Smooth muscle cell (in vitro differentiated cells): ENCODE measurements around a stretch of chr18.

- RAMPAGE, long total RNA, result no peak
Measured at GRCh38 chr18:58431102-58431626, 197.7 kb downstream of the ALPK2 start.

GRCh38 chr18:58525887-58526687 is 102.8 kb downstream of the ALPK2 start:
- RAMPAGE, long total RNA, result no peak

GRCh38 chr18:58536428-58537005 is 92.4 kb downstream of the ALPK2 start:
- RAMPAGE, long total RNA, result no peak

DNA sequence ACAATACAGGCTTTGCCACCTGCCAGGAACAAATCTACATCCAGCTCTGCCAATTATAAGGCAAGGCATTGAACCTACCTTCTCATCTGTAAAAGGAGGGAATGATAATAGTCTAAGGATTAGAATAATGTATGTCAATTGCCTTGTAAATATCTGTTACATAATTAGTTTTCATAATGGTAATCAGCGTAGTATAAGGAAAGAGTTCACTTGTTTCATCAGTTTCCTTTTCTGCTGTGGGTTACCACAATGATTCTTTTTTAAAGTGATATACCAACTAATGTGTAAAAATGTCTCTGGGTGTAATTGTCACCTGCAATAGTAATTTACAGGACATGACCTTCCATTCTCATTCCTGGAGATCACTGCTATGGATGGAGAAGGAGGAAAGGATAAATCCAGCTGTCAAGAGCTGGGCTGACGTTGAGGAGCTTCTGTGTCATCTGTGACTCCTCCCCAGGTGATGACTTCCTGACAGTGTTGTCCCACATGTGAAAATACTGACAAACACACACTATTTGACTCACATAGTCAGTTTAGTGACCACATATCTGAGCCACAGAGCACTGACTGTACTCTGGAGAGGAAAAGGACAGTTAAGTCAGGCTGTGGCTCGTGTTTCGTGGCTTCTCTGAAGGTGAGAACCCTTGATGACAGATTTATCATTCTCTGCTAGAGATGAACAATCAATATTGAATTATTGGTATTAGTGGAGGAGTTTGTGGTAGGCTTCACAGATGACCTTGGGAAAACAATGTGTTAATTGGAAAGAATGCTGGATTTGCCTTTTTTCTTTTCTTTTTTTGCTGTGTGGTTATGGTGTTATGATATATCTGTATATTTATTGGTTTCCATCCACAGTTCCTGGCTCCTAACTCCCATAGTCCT is 13.3 kb downstream of the ALPK2 start:
- RAMPAGE, long total RNA, result no peak

GRCh38 chr18:58669721-58670261 is 1.5 kb upstream of the MALT1 start:
- RAMPAGE, long total RNA, result no peak

DNA sequence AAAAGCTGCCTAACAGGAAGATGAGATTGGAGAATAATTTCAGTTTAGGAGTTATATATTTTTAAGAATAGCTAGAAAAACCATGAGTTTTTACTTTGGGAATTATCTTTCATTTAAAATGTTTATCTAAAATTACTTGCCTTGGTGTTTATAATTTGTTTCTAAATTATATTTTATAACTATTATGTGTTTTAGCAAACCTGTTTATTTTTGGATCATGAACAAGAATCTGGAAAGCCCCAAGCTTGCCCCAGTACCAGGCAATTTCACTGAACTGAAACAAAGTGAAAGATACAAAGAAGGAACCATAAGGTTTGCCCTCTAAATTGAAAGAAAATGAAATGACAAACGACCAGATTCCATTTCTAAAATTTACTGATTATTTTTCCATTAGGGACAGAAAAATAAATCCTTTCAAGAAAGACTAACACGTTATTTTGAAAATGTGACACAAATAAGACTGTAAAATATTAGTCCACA is 101.6 kb downstream of the ZNF532 start:
- RAMPAGE, long total RNA, result no peak

DNA sequence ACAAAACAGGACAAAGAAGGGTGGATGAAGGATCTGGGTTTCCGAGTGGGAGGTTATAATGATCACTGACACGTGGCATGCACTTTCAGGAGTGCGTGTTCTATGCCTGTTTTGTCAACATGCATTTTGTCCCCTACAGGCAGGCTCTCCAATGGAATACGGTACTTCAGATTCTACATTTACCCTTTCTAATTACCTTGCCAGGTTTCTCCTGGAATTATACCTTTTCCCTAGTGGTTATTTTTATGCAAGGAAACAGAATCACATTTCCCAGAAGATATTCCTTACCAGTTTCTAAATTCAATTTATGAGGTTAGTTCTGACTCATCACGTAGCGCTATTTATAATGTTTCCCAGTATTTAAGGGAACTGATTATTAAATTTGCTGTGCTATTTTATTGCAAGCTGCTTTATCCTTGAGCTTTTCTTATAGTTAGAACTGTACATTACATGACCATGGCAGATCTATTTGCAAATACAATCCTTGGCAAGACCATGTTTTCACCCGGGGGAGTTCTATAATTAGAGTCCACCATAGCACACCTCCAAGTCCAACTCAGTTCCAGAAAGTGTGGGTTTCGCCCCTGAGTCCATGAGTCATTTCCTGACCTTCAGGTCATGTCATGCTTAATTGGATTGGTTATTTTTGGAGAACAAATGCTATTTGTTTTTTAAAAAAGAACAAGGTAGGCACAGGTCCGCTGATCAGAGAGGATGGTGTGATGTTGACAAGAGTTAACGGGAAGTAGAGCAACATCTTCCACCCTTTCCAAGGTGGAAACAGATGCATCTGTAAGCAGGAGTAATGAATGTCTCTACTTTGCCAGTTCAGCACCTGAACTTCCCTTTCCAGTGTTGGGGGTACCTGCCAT is 126.6 kb downstream of the ZNF532 start:
- RAMPAGE, long total RNA, result no peak

DNA sequence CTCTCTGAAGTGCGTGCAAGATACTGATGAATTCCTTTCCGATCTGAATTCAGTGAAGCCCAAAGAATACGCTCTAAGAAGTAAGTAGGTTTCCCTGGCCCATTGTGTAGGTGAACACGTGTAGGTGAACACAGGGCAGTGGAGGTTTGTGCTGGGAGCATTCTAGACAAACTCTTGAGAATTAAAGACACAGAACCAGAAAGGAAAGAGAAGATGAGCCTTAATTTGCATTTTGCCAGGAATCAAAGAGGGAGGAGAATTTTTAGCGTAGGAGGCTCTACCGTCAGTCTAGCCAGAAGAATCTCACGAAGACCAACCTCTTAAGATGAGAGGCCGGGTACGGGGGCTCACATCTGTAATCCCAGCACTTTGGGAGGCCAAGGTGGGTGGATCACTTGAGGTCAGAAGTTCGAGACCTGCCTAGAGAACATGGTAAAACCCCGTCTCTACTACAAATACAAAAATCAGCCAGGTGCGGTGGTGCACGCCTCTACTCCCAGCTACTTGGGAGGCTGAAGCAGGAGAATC is 132.2 kb downstream of the ZNF532 start:
- RAMPAGE, long total RNA, result no peak

DNA sequence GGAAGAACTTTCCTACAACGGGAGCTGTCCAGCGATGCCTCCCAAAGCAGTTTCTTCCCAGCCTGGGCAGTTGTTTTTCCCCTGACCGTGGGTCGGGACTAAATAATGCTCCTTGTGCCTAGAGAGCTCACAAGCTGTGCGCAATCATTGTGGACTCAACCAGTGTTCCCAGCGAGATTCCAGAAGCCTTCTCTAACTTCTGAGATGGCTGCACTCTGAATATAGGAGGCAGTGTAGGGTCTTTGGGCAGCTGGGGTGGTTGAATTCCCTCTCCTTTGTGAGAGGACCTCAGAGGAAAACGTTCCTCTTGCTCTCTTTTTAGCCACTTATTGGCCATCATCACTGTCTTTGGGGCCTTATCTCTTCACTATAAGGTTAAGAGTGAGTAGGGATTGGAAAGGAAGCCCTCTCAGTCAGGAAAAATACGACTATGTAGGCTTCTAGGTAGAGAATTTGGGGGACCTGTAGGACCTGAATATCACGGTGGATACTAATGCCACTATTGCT is 828 bp downstream of the SEC11C start:
- RAMPAGE, long total RNA, result no peak

DNA sequence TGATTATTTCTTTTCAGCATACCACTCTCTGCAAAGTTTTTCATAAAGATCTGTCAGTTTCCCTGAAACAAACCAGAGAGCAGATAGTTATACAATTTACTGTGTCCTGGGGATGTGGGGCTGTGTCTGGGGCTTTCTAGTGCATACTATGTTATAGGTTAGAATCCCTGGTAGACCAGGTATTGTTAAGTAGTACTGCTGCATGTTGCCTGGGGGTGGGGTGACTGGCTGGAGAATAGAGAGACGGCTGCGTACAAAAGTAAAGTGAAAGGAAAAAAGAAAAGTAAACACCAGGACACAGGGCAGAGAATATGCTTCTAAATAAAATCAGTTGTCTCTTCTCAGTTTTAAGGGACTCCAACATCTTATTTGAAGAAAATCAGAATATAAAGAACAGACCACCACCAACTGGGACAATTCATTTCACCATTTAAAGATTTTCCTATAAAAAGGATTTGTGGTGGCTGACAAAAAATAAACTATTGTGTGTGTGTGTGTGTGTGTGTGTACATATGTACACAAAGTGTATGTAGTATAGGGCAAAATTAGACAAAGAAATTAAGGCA is 3.5 kb upstream of the CCBE1 start:
- RAMPAGE, long total RNA, result no peak

GRCh38 chr18:59900833-59901319 is 1.1 kb downstream of the PMAIP1 start:
- RAMPAGE, long total RNA, result no peak

DNA sequence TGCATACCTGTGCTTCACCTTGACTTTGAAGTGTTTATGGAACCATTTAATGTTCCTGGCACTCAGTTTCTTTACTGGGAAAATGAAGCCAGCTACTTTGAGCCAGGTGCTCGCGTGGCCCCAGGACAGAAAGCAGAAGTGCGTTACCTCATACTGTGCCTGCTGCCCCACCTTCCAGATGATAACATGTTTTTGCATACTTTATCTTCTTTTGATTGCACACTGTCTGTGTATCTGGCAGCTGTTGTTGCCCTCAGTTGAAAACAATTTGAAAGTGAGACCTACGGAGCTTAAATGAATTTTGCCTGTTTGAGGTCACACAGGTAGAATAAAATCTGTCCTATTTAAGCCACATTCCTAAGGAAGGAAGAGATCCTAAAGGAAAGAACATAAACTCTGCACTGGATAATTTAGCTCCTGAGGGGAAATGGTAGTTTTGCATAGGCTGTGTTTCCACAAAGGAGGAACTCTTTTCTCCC is 61.4 kb downstream of the PMAIP1 start:
- RAMPAGE, long total RNA, result no peak

DNA sequence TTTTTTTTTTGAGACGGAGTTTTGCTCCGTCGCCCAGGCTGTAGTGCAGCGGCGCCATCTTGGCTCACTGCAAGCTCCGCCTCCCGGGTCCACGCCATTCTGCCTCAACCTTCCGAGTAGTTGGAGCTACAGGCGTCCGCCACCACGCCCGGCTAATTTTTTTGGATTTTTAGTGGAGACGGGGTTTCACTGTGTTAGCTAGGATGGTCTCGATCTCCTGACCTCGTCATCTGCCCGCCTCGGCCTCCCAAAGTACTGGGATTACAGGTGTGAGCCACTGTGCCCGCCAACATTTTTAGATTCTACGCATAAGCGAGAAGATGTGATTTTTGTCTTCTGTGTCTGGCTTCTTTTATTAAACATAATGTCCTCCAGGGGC is 78.5 kb downstream of the MC4R start:
- RAMPAGE, long total RNA, result no peak

DNA sequence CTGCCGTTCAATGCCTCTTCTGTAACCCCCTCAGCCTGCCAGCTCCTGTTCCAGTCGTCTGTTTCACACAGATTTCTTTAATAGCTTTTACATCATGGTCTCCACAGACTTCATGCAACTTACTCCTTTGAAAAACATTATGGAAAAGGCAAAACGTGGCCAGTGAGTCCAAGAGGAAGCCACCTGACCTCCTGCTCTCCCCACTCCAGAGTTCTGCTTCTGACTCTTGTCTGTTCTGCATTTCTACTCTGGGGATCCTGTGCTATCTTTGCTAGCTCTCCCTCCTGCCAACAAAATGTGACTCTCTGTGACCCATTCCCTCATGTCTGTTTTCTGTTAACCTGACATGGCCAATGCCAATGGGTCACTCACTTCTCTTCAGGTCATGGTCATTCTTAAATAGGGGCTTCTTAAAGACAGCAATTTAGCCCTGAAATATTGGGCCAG is 210.2 kb downstream of the CDH20 start:
- RAMPAGE, long total RNA, result no peak

GRCh38 chr18:61854011-61854742 is 38.6 kb downstream of the RNF152 start:
- RAMPAGE, long total RNA, result no peak

- RAMPAGE, long total RNA, result no peak
Measured at GRCh38 chr18:61864030-61864660, 28.7 kb downstream of the RNF152 start.

- RAMPAGE, long total RNA, result no peak
Measured at GRCh38 chr18:61887738-61888320, 5.0 kb downstream of the RNF152 start.

GRCh38 chr18:62523664-62524653 is 1.1 kb downstream of the ZCCHC2 start:
- RAMPAGE, long total RNA, result no peak

DNA sequence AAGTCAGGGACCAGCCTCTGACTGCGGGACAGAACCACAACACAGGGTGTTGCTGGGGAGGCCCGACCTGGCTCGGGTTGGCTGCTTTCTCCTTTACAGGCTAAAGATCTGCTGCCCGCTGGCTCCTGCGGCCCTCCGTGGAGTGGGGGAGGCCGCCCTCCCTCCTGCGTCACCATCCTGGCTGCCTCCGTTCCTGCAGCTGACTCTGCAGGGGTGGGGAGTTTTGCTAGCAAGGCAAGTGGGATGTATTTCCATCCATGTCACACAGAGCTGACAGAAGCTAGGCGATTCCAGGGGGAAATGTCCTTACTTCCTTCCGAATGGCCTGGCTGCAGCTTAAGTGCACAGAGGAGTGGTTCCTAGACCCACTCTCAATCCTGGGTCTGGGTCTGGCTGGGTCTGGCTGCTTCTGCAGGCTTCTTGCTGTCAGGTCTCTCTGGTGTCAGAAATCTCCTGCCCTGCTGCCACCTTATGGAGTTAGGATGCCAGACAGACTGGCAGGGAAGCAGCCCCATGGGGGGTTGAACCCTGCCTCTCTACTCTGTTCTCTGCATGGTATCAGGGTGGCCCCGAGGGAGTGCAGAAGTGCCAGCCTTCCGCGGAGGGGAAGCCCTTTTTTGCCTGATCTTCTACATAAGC is 89.3 kb downstream of the ZCCHC2 start:
- RAMPAGE, long total RNA, result no peak

GRCh38 chr18:62652007-62652436 is 63.3 kb upstream of the PHLPP1 start:
- RAMPAGE, long total RNA, result no peak